AG09309 (cell line): Measurements from ENCODE around the genes SRSF2 and SEPTIN9.

- RRBS = no CpG with 5 or more reads among the region's 13 CpGs
Measured at GRCh38 chr17:76695231-76695951, 15.4 kb downstream of the MXRA7 start.

DNA sequence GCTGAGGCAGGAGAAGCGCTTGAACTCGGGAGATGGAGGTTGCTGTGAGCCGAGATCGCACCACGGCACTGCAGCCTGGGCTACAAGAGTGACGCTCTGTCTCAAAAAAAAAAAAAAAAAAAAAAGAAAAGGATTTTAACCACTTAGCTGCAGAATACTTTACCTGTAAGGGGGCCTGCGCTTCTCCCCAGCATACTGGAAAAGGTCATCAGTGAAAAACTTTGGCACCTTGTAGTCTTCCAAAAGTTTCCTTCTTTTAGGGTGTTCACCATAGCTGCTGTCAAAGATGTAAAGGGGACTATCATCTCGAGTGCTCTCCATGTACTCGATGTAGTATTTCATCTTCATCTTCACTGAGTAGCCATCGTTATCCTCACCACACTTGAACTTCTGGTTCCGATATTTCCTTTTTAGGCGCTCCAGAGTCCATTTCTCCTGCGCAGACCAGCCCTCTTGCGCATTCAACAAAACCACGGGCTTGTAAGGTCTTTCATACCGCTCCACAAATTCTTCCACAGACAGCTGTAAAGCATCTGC, 1.0 kb downstream of the JMJD6 start:
- RRBS = no CpG with 5 or more reads among the region's 16 CpGs

GRCh38 chr17:76737223-76737458, at the start of gene SRSF2:
Gene SRSF2, minus strand, starts transcription at chr17:76737331.
- RRBS = 2% methylated on average over 10 of the region's 28 CpGs

DNA sequence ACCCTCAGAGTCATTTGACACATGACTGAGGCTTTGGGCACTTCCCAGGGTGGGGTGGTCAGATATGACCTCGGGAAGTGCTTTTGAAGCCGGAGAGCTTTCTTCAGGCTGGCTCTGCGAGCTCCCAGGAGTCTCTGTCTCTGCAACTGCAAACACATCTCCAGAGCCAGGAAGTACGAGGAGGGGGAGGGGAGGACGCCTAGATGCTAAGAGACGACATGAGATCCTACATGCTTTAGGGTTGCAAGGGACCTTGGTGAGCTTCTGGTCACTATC, 661 bp upstream of the MGAT5B start:
- RRBS = no CpG with 5 or more reads among the region's 6 CpGs

- RRBS = no CpG with 5 or more reads among the region's 11 CpGs
Measured at GRCh38 chr17:77070247-77070687, 70.5 kb upstream of the SEC14L1 start.

GRCh38 chr17:77097645-77098241, 43.0 kb upstream of the SEC14L1 start:
- RRBS = no CpG with 5 or more reads among the region's 7 CpGs

- RRBS = no CpG with 5 or more reads among the region's 16 CpGs
Measured at GRCh38 chr17:77099849-77100425, 40.8 kb upstream of the SEC14L1 start.

DNA sequence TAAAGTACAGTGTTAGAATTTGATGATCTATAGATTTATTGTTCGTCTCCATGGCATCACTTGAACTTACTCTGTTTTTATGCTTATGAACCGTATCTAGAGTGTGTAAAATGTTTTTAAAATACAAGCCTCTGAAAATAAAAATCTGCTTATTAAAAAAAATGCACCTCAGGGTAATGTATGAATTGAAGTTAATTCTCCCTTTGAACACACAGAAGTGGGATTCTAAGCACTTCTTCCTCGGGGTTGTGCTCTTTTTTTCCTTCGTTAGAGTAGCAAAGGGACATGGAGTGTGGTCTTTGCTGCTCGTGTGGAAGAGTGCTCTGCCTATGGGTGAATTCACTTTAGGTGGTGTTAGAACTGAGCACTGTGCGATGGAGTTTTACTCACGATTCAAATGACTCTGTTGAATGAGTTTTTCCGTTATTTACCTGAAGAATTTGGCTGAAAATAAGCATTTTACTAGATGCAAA, 3.0 kb downstream of the SEC14L1 start:
- RRBS = no CpG with 5 or more reads among the region's 8 CpGs

DNA sequence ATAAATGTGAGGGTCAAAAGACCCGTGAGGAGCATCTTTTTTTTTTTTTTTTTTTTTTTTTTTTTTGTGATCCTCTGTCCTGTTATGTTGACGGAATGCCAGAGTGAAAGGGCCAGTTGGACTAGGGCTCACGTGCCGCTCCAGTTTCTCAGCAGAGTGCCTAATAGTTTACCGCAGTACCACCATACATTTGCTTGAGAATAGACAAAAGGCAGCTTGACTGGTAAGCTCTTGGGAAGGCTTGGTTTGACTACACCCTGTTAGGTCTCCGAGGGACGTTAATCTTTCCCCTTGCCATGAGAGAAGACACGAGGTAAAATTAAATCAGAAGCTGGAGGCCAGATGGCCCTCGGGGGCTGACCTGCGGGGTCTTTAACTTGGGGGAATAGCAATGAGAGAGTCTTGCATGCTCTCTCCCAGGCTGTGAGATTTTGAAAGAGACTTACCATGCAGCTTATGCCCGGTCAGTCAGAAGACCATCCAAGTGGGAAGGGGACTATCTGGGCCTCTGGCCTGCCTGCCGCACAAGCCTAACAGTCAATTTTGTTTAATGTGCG, 28.3 kb downstream of the SEC14L1 start:
- RRBS = no CpG with 5 or more reads among the region's 13 CpGs

DNA sequence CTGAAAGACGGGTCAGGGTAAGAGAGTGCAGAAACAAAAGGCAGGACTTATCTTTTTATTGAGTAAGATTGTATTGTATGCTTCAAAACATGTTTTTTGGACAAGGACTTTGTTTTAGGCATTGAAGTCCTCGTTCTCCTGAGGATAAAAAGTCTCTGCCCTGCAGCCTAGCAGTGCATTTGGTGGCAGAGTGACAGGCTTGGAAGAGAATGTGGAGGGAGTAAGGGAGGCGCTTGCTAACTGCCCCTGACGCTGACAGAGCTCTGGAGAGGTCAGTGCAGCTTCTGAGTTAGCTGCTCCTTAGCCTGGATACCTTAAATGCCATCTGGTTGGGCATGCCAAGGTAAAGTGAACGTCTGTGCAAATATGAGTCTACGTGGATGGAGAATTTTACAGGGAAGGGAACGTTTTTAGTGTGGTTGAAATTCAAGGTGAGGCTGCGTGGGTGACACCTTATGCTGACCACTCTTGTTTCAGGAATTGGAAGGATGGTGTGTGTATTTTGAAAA, 44.3 kb downstream of the SEC14L1 start:
- RRBS = no CpG with 5 or more reads among the region's 8 CpGs

DNA sequence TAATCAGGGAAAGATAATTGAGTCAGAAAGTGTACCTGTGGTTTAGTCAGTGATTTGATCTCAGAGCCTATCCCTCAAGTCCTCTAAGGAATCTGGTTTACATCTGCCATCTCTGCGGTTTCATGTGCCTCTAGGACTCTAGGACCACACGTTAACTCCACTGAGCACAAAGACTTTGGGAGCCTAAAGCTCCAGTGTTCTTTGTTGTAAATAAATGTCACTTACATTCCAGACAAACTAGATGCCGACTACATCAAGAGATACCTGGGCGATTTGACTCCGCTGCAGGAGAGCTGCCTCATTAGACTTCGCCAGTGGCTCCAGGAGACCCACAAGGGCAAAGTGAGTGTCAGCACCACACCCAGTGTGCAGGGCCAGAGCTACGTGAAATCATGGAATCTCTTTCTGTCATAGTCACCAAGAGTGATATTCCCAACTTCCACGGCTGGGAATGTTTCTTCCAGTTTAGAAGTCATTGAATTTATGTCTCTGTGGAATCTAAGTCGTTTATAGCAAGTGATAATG, 55.3 kb downstream of the SEC14L1 start:
- RRBS = no CpG with 5 or more reads among the region's 9 CpGs

- RRBS = no CpG with 5 or more reads among the region's 22 CpGs
Measured at GRCh38 chr17:77228176-77228934, 52.9 kb upstream of the SEPTIN9 start.

- RRBS = 6% methylated on average over 7 of the region's 74 CpGs
Measured at GRCh38 chr17:77281383-77282429, at the start of gene SEPTIN9. Gene SEPTIN9, plus strand, starts transcription at chr17:77281499.

GRCh38 chr17:77282430-77283087, 1.3 kb downstream of the SEPTIN9 start:
- RRBS = 79% methylated on average over 7 of the region's 20 CpGs

- RRBS = no CpG with 5 or more reads among the region's 5 CpGs
Measured at GRCh38 chr17:77374818-77375032, 93.4 kb downstream of the SEPTIN9 start.

DNA sequence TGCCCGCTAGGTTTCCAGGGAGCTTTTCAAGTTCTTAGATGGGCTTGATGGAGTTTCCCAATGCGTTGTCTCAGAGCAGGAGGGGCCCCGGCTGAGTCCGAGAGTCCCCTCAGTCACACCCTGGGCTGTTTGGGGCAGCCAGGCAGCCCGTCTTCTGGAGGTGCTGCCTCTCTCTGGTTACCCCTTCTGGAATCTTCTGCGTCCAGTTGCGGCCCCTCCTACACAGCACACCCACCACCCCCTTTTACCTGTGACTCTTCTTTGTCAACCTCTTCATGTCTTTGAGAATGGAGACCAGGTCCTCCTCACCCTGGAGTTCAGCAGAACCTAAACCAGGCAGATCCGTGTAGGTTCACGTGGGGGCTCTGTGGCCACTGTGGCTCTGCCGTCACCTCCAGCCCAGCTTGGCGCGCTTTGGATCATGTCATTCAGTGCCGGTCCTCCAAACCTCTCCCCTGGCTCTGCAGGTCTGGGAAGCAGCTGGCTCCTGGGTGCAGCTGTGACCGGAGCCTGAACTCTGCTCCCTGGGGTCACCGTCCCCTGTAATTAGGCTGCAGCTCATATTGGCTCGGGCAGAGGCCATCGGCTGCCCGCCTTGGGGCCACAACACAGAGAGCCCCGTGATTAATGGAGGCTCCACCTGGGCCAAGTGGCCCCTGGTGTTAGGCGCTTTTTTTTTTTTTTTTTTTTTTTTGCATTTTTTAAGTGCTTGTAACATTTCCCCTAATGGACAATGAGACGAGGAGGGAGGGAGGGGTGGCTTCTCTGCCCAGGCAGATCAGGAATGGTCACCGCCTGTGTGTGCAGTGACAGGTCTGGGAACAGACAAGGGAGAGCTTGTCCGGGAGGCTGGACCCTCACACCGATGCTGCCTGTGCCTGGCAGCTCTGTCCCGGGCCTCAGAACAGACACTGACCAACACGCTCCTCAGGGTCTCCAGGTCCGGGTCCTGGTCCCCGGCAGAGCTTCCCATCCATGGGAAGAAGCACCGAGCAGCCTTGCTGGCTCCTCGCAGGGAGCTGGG, 107.2 kb downstream of the SEPTIN9 start:
- RRBS = 97% methylated on average over 11 of the region's 30 CpGs

DNA sequence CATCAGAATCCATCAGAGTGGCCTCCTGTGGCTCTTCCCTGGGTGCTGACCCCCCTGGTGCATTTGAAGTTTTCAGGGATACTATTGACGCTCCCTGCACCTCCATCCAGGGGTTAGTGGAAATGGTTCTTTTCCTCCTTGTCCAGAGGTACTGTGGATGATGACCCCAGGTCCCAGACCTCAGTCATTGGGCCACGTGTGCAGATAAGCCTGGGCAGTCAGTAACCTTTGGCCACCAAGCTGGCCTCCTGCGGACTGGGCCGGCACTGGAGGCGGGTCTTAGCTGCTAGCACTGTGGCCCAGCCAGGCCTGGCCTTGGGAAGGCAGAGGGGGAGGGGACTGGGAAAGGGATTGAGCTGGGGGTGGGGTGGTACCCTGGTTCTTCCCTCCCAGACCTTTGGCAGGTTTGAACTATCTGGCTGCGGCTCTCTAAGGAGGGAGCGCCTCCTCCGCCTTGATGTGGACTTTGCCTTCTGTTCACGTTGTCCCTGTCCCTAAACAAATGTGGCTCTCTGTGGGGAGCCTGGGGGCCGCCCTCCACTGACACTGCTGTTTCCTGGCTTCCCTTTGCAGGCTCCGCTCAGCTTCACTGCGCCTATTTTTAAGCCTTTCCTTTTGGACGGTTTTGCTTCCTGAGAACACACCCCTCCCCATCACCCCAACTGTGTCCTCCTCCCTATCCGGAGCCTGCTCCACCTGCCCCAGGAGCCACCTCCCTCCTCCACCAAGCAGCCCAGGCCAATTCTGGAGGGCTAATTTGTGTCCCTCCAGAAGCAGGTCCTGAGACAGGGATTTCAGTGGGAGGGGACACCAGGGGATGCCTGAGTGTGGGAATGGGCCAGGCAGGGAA, 111.2 kb downstream of the SEPTIN9 start:
- RRBS = no CpG with 5 or more reads among the region's 14 CpGs

DNA sequence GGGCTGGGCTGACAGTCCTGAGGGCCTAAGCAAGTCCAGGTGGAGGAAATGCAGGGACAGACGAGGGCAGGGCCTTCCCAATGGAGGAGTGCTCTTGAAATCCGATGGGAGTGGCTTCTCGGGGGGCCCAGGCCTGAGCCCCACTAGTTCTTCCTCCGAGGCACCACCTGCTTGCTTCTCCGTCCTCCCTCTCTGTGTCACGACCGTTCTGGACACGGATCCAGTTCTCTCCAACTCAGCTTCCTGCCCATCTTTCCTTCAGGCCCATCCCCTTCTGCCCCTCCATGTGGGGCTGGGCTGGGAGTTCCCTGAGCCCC, 124.2 kb downstream of the SEPTIN9 start:
- RRBS = no CpG with 5 or more reads among the region's 8 CpGs

- RRBS = no CpG with 5 or more reads among the region's 13 CpGs
Measured at GRCh38 chr17:77409757-77410292, 128.5 kb downstream of the SEPTIN9 start.

DNA sequence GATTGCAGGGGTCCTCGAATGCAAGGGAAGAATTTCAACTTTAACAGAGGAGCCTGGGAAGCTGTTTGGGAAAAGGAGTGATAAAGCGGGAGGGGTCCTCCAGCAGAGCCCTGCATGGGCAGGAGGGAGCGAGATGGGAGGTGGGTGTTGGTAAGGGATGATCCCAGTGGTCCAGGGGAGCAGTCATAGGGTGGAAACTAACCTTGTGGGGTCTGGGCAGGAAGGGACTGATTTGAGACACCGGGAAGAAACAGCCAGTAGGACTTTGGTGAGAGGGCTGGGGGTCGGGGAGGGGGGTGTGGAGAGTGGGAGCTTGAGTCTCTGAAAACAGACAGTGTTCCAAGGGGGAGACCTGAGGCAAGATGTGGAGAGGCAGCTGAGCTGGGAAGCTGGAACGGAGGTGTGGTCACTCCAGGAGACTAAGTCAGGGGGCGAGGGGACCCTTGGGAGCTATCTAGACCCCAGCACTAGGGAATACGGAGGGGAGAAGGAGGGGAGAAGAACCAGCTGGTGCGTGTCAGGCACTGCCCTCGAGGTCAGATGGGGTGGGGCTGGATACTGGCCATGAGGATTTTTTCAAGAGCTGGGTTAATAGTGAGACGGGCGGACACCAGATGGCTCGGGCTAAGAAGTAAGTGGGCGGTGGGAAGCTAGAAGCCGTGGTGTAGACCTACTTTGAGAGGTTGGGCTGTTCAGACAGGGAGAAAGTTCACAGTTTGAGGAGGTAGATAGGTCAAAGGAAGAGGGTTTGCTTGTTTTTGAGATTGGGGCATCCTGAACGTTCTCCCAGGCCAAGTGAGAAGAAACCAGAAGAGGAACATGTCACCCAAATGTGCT, 163.1 kb downstream of the SEPTIN9 start:
- RRBS = no CpG with 5 or more reads among the region's 16 CpGs